Measurements from ENCODE around the gene F8A2.

- PRO-cap, 3 experiments: no peak in any of the 3 experiments
Measured at GRCh38 chrX:154980617-154981494, 41.7 kb downstream of the F8 start.

DNA sequence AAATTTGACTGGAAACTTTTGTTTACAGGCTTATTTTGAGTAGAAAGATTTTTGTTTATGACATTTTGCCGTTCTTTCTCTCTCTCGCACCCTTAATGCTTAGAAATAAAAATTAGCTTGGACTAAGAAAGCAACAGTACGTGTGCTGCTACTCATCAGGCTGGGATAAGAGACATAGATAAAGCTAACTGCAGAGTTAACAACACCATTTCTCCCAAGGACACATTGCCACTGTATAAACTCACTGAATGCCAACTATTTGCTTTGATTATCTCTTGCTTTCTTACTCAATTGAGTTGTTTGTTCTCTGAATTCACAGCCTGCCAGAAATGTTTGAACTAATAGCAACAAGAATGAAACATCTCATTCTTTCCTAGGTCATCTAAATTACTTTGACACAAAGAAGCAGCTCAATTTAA, 34.6 kb downstream of the F8 start:
- PRO-cap, 3 experiments: peak in 1 of 3 experiments; most common plus-strand start position 303 of the sequence (in 1); most common minus-strand start position 167 of the sequence (in 1)

DNA sequence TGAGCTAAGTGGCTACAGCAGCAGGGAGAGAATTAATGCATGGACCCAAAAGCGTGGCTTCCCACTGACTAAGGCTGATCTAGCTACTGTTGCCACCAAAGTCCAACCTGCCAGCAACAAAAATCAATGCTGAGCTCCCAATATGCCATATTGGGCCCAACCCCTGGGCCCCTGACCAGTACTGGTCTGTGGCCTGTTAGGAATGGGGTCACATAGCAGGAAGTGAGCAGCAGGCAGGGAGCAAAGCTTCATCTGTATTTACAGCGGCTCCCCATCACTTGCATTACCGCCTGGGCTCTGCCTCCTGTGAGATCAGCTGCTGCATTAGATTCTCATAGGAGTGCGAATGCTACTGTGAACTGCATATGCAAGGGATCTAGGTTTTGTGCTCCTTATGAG, 15.2 kb downstream of the F8 start:
- PRO-cap, 3 experiments: no peak in any of the 3 experiments

DNA sequence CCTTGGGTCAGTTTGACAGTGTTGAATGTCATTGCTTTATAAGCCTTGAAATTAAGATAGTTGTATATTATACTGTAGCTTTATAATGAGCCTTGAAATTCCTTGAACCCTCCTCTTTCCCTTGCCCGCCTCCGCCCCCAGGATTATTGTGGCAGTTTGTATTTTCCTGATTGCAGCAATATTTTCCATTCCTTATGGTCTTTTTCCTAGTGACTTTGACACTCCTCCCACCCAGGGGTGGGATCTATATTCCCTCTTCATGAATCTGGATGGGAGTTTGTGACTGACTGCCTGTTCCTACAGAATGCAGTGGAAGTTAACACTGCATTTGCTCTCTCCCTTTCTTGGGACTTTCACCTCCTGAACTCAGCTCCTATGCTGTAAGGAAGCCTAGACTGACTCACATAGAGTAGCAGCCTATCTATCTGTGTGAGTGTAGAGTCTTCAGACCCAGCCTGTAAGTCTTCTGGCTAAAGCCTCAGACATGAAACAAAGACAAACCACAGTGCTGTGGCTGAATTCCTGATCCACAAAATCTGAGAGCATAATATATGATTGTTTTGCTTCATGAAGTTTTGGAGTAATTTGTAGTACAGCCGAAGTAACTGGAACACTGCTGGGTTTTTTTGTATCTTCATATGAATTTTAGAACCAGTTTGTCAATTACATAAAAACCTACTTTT, 2.3 kb downstream of the FUNDC2 start:
- PRO-cap, 3 experiments: no peak in any of the 3 experiments

DNA sequence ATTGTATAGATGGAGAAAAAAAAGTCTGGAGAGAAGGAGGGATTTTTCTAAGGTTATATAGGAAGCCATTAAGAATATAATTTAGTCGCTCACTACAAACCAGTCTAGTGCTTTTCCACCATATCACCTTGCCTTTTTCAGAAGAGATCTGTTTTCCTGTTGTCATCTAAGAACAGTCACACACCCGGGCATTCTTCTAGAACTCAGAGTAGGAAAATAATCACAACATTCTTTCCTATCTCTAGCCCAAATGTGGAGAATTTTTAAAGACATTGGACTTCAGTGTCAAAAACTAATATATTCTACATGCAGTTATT, 419 bp downstream of the CLIC2 start:
- PRO-cap, 3 experiments: no peak in any of the 3 experiments

DNA sequence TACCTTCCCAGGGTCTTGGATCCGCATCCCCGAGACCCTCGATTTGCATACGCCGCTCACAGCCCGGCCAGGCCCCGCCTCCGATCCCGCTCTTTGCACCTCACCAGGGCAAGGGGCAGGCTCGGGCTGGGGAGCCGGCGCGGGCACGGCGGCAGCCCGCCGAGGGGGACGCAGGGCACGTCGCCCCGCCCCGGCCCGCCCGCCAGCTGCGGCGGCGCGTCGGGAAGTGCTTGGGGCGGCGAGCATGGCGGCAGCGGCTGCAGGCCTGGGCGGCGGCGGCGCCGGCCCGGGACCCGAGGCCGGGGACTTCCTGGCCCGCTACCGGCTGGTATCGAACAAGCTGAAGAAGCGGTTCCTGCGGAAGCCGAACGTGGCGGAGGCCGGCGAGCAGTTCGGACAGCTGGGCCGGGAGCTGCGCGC, at the start of gene F8A2:
Gene F8A2, plus strand, starts transcription at position 225 of the 420 bp plus-strand sequence.
- PRO-cap, 3 experiments: no peak in any of the 3 experiments

DNA sequence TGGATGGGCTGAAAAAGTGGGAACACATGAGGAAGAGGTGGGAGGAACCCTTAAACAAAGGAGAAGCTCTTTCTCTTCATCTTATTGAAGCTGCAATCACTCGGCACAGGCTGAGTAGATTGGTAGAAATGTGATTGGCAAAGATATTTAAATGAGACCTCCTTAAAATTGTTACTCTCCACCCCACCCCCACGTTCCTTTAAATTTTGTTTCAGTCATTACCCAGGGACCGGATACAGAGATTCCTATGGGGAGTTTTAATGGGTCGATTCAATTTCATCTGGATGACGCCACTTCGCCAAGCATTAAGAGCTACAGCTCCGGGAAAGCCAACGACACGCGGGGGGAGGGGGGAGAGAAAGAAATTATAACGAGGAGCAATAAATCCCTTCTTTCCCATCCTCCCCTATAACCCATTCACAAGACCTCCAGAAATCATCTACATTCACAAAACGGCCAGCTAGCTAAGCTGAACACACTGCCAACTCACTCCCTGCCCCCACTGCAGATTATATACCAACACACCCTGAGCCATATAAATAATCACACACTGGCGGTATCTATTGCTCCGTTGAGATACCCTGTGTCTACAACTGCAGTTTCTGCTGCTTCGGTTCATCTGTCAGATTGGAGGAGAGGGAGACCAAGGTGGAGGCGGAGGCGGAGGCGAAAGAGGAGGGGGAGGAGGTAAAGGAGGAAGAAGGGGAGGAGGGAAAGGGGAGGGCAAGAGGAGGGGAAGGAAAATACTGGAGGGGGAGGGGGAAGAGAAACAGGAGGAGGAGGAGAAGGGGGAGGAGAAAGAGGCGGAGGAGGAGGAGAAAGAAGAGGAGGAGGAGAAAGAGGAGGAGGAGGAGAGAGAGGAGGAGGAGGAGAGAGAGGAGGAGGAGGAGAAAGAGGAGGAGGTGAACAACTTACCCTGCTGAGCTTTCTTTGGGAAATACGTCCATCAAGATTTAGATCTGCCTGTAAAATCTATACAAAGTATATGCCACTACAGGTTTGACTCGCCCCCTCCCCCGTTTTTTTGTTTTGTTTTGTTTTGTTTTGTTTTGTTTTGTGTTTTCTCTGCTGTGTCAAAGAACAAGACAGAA, 113.9 kb upstream of the VAMP7 start:
- PRO-cap, 3 experiments: peak in 3 of 3 experiments; most common plus-strand start position 872 of the sequence (in 2); most common minus-strand start position 675 of the sequence (in 2)